Measurements from ENCODE around the gene SLC52A1.

DNA sequence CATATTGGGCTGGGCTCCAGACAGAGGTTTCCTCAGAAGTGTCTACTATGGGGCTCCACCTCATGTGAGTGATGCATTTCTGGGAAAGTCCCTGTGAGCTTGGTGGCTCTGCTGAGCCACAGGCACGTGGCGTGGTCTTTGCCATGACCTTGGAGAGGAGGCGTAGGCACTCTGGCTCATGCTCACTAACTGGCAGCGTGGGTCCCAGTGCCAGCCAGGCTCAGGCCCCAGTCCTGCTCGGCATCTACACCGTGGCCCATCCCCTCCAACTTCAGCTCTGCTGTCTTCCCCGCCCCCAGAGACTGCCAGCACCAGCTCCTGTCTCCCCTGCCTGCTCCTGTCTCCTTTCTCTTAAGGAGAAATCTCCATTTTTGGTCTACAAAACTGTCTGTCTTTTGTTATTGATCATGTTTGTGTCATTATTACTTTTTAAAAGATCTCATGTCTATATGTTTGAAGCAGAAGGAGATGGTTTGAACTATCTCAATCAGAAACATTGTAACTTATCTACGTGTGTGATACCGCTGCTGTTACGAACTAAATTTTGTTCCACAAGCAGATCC is 10.5 kb upstream of the SMTNL2 start:
- PRO-cap, result no peak
- RAMPAGE, long total RNA, result no peak

GRCh38 chr17:4585087-4586038 is 1.0 kb downstream of the SMTNL2 start:
- PRO-cap, result no peak
- RAMPAGE, long total RNA, result no peak

- PRO-cap, result no peak
- RAMPAGE, long total RNA, result no peak
These were observed 7.3 kb downstream of the SMTNL2 start for GRCh38 chr17:4591532-4592178.

DNA sequence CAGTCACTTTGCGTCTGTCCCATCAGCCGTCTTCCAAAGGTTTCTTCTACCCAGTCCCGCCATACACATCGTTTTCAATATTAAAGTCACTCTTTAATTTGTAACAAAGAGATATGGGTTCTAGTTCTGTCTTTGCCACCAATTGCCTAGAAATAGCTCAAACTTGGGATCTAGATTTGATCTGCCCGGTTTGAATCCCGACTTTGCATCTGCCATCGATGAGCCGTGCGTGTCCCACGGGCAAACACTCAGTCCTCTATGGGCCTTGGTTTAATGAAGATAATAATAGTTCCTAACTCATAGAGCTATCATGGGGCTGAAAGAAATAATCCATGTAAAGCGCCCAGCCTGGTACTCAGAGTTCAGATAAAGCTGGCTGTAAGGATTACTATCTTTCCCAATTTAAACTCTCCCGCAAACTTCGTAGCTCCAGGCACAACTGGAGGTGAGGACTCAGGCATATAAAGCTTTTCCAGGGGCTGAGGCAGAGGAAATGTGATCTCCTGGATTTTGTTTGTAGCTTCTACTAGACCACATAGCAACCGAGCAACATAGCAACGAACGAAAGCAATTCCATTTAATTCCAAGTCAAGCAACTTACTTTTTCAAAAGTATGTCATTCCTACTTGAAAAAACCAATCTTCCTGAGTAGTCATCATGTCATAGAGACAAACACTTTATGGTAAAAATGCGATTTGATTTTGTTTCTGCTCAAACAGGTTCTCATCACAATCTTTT is 16.3 kb downstream of the ALOX15 start:
- PRO-cap, result no peak
- RAMPAGE, long total RNA, result no peak

GRCh38 chr17:4641782-4642077 is 252 bp upstream of the ALOX15 start:
- PRO-cap, result no peak
- RAMPAGE, long total RNA, result no peak

DNA sequence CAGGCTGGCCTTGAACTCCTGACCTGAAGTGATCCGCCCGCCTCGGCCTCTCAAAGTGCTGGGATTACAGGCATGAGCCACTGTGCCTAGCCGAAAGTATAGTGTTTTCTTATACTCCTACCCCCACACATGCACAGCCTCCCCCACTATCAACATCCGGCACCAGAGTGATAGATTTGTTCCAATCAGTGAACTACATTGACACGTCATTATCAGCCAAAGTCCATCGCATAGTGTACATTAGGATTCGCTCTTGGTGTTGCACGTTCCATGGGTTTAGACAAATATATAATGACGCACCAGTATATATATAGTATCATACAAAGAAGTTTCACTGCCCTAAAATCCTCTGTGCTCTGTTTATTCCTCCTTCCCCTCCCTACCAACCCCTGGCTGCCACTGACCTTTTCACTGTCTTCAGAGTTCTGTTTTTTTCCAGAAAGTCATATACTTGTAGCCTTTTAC is 11.9 kb upstream of the TM4SF5 start:
- PRO-cap, result no peak
- RAMPAGE, long total RNA, result no peak

DNA sequence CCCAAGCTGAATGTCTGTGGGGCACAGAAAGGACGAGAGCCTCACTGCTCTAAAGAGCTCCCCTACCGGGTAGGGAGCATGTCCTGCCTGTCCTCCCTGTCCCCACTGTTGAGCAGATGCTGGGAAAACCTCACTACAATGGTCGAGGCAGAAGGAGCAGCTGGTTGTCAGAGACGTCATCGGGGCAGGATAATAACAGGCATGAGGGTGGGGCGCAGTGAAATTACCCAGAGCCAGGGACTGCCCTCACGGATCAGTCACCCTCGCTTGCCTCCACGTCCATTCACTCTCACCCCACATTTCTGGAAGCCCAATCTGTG is 543 bp downstream of the TM4SF5 start:
- PRO-cap, result no peak
- RAMPAGE, long total RNA, result no peak

- PRO-cap, result no peak
- RAMPAGE, long total RNA, result no peak
These were observed 8.7 kb downstream of the PLD2 start for GRCh38 chr17:4815556-4816135.

DNA sequence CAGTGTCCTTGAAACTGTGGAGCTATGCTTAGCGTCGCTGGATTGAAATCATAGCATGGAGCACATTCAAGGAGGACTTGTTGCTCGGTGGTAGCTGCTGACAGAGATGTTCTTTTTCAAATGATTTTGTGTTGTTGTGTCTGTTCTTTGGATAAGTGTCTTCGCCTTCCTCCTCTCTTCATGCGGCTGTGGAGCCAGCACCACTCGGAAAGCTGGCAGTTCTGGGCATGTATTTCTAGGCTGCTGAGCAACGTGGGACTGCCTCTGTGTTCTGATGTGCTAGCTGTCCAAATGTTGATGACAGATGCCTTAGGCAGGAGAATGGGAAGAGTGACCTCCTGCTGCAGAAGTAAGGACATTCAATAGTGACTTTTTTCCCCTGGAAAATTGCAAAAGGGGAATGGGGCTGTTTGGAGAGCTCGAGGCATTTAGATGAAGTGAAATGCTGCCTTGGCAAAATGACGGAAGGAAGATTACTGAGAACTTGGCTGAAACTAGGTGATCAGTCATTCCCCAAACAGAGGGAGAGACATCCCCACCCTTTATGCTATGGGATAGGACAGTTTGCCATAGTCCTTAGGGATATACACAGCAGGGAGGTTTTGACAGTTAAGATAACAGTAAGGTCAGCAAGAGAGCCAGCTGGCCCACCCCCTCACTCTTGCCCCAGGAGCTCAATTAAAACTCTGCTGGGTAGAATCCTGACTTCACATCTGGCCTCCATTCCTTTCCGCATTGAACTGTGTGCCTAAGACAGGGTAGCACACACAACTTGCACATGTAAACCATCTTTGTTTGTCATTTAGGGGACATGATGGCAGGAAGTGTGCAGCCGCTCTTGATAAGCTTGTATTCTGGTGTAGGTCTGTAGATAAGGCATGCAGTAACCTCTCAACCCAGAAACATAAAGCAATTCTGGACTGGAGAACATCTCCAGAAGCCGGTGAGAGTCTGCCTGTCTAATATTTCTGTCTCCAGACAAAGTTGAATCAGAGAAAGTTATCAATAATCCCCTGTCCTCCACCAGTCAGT is 4.9 kb downstream of the MINK1 start:
- PRO-cap, result no peak
- RAMPAGE, long total RNA, result no peak

DNA sequence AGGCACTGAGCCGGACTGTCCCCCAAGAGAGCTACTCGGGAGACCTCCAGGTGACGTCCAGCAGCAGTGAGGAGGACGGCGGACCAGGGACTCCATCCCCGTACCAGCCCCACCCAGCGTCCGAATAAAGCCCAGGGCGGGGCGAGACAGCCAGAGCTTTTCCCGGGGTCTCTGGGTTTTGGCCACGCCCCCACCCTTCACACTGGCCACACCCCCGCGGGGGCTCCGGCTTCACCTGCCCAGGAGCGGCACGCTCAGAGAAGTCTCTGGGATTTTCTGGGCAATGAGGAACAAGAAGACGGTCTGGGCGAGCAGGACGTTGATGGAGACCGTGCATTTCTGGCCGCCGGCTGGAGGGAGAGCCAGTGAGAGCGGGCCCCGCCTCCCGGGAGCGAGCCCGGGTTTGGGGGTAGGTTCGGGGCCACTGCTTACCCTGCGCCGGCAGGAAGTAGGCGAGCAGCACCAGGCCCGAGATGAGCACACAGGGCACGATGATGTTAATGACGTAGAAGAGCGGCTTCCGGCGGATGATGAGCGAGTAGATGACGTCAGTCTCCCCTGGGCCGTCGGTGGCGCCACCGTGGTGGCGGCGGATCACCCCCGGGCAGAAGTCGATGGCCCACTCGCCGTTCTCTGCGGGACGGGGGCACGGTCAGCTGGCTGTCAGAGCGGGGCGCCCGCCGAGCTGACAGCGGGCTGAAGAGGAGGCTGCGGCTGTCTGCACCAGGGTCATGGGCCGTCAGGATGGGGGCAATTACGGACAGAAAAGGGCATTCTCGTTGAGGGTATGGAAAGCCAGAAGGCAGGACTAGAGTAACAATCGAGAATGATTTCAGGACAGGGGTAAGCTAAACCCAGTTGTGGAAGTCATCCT is 1.5 kb downstream of the C17orf107 start:
- PRO-cap, result no peak
- RAMPAGE, long total RNA, result no peak

- PRO-cap, result no peak
- RAMPAGE, long total RNA, result no peak
These were observed 12.6 kb upstream of the GP1BA start for GRCh38 chr17:4919468-4919899.

- PRO-cap, result no peak
- RAMPAGE, long total RNA, result no peak
These were observed 579 bp downstream of the ENO3 start for GRCh38 chr17:4951462-4951934.

- PRO-cap, result no peak
- RAMPAGE, long total RNA, result no peak
These were observed 950 bp upstream of the SPAG7 start for GRCh38 chr17:4968629-4968904.

DNA sequence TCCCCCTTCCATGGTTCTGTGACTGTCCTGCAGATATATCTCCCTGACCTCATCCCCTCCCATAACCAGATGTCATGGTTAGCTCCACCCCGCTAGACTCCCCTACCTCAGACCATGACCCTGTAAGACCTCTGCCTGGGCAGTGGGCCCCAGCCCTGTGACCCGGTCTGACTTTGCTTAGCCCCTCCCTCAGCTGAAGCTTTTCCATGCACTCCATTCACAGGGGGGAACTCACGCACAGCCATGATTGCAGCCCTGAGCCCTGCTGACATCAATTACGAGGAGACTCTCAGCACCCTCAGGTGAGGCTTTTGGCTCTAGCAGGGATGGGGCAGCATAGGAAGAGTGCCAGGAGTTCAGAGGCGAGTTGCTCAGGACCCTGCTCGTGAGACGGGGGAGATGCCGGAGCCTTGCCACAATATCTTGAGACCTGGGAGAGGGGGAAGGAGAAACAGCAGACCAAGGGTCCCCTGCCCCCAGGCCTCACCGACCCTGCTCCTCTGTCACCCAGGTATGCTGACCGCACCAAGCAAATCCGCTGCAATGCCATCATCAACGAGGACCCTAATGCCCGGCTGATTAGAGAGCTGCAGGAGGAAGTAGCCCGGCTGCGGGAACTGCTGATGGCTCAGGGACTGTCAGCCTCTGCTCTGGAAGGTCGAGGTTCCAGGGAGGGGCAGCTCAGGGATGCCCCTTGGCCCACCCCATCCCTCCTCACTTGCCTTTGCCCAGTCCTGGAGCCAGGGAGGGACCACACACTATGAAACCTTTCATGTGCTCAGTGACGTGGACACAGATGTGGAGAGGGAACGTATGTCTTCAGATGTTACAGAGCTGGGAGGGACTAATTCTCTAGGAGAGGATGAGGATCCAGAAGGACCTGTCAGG is 6.8 kb downstream of the KIF1C start:
- PRO-cap, result no peak
- RAMPAGE, long total RNA, result no peak

DNA sequence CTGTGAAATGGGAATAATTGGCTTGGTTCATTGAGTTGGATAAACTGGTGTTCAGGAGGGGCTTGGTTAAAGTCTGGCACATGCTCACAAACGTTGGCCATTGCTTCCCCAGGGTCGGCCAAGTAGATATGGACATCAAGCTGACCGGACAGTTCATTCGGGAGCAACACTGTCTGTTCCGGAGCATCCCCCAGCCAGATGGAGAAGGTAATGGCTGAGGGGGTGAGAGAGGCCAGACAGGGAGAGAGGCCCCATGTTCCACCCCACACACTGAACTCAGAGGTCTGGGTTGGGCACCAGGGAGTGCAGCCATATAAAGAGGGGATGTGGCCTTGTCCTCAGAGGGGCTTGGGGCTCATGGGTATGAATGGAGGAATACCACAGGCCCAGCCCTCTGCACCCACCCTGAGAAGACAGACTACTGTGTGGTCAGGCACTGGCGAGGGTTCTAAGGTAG is 16.9 kb downstream of the KIF1C start:
- PRO-cap, result no peak
- RAMPAGE, long total RNA, result no peak

DNA sequence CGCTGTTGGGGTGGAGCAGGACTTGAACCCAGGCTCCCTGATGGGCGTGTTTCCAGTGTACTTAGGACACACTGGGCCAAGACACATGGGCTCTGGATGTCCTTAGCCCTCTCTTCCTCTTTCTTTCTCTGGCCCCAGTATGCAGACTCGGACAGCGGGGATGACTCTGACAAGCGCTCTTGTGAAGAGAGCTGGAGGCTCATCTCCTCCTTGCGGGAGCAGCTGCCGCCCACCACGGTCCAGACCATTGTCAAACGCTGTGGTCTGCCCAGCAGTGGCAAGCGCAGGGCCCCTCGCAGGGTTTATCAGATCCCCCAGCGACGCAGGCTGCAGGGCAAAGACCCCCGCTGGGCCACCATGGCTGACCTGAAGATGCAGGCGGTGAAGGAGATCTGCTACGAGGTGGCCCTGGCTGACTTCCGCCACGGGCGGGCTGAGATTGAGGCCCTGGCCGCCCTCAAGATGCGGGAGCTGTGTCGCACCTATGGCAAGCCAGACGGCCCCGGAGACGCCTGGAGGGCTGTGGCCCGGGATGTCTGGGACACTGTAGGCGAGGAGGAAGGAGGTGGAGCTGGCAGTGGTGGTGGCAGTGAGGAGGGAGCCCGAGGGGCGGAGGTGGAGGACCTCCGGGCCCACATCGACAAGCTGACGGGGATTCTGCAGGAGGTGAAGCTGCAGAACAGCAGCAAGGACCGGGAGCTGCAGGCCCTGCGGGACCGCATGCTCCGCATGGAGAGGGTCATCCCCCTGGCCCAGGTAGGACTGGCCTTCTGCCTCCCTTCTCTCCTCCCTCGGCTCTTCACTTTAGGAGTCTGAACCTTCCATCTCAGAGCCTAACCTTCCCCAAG is 13.0 kb downstream of the SLC52A1 start:
- PRO-cap, result no peak
- RAMPAGE, long total RNA, result no peak

DNA sequence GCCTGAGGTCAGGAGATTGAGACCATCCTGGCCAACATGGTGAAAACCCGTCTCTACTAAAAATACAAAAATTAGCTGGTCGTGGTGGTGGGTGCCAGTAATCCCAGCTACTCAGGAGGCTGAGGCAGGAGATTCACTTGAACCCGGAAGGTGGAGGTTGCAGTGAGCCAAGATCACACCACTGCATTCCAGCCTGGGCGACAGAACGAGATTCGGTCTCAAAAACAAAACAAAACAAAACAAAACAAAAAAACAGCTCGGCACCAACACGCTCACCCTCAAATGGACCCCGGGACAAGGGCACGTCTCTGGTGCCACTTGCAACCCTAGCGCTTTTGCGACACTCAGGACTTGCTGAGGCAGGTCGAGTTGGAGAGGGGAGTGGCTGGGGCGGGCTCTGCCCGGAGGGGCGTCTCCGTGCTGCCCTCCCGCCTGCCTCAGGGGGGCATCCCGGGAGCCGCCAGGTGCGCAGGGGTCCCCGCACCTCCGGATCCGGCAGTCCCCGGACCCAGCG is at the start of gene SLC52A1:
Gene SLC52A1, minus strand, starts transcription at position 339 of the 514 bp plus-strand sequence.
- PRO-cap, result no peak
- RAMPAGE, long total RNA, result no peak

DNA sequence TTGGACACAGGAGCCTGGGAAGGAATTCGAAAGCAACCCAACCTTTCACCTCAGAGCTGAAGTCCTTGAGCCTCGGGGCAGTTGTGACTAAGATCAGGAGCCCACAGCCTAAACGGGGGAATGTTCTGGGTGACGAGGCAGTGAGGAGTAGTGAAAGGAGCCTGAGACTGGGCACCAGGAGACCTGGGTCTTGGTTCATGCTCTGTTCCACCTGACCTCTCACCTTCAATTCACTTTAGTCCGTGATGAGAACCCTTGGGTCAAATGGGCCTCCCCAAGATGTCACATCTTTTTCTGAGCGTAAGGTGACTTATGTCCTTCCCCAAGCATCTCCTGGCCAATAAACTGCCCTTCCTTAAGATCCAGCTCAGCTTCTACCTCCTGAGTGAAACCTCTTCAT is 9.6 kb upstream of the SLC52A1 start:
- PRO-cap, result no peak
- RAMPAGE, long total RNA, result no peak

DNA sequence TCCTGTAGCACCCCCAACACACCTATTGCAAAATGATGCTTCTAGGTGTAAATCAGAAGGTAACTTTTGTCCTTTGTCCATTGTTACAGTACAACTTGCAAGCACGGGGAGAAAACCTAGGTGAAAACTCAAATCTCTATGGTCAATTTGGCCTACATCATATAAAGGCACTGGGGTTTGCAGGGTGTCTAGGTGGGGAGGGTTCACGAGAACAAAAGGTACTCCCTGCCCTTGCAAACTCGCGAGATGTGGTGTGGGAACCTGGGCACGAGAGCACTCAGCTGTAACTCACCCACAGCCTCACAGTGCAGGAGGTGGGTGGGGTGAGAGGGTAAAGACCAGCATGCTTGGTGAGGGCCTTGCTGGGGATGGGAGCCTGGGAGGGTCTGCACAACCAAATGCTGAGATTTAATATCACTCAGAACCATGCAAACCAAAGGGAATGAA is 18.4 kb upstream of the ZNF594 start:
- PRO-cap, result no peak
- RAMPAGE, long total RNA, result no peak

- PRO-cap, result no peak
- RAMPAGE, long total RNA, result no peak
These were observed 29.2 kb downstream of the NLRP1 start for GRCh38 chr17:5555063-5555632.

Data from OCI-LY7 (cell line).